Retinal pigment epithelial cell (primary cell): ENCODE results near the genes NDST3 and FABP2.

GRCh38 chr4:113640983-113641559, 120.5 kb downstream of the CAMK2D start:
- RRBS: no CpG with 5 or more reads among the region's 2 CpGs

GRCh38 chr4:113688387-113689106, 73.0 kb downstream of the CAMK2D start:
- RRBS: no CpG with 5 or more reads among the region's 8 CpGs

- RRBS: no CpG with 5 or more reads among the region's 1 CpG
Measured at GRCh38 chr4:114364730-114365123, 233.9 kb upstream of the UGT8 start.

DNA sequence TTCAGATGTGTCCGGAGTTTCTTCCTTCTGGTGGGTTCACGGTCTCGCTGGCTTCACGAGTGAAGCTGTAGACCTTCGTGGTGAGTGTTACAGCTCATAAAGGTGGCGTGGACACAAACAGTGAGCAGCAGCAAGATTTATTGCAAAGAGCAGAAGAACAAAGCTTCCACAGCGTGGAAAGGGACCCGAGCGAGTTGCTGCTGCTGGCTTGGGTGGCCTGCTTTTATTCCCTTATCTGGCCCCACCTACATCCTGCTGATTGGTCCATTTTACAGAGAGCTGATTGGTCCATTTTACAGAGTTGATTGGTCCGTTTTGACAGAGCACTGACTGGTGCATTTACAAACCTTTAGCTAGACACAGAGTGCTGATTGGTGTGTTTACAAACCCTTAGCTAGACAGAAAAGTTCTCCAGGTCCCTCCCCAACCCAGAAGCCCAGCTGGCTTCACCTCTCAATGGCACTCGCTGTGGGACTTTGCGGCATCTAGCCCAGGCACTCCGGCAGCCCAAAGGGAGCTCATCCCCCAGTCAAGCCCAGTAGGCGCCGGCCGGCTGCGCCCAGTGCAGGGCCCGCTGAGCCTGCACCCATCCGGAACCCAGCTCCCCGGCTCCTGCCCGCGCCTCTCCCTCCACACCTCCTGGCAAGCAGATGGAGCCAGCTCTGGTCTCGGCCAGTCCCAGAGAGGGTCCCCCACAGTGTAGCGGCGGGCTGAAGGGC, 117.0 kb upstream of the UGT8 start:
- RRBS: 98% methylated on average over 2 of the region's 25 CpGs

GRCh38 chr4:118034212-118034613, at the start of gene NDST3:
TSS of gene NDST3 (plus strand) at chr4:118034486.
- RRBS: no CpG with 5 or more reads among the region's 10 CpGs

DNA sequence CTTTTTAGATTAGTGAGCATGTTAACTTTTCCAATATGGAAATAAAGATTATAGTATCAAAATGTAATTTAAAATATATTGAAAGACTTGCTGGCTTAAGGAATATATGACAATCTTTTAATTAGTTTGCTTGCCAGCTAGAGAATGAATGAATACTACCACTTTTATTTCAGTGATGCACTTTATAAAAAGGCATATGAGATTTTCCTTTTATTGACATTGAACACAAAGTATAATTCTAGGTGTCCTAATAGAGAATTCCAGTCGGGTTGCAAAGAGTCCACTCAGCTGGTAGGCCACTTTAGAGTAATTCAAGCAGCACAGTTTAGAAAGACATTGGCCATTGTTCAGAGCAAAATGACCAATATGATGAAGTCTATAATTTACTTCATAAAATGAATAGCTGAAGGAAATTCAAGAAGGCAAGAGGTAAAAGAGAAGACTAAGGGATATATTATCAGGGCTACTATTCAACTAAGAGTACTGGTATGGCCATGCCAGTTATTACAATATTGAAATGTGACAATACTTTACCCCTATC, 85.0 kb downstream of the NDST3 start:
- RRBS: no CpG with 5 or more reads among the region's 1 CpG

DNA sequence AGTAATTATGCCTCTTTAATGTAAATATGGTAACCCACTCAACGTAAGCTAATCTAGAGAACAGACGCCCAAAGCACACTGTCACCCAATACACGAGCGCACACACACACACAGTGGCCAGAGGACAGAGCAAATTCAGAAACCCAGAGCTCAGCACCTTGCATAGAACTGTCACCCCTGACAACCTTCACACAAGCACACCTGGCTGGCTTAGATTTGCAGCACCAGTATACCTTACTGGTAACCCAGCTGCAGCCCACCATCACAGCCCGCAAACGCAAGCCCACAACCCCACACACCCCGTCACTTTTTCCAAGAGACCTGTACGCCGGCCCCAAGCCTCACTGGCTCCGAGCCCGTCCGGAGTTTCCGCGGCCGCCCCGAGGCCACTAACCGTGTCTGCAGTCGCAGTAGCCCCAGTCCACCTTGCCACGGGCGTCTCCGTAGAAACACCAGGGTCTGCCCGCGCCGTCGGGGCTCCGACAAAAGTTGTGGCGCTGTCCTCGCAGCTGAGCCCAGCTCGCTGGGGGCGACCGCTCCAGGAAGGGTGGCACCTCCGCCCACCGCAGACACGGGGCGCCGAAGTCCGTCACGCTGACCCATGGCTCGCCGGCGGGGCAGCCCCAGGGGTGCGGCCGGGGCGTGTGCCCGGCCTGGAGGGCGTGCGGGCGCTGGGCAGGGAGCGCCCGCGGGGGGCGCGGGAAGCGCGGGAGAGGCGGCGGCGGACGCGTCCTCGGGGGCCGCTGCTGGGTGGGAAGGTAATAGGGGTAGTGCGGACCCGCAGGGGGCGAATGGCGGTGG, 778 bp downstream of the PRSS12 start:
- RRBS: no CpG with 5 or more reads among the region's 66 CpGs

DNA sequence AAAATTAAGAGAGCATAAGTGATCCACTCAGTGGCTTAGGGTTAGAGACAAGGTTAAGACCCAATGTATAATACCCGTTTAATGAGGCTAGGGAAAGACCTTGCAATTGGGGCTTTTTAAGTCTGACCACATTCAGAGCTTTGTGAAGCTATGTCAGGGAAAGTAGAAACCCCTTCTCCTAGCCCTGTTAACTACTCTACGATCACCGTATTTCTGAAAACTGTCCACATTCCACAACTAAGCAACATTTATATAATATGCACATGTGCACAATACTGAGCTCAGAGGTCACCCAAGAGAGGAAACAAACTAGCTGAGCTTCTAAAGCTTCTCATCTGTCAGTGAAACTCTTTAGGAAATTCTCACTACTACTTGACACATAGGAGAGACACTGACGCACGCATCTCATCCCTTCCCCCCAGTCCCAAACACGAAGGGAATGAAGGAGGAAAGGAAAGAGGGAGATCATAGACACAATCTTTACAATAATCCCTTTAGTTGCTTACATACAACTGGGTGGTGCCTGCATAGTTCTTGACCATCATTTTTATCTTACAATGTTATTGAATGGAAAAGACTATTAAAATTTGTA, 56.2 kb downstream of the METTL14 start:
- RRBS: no CpG with 5 or more reads among the region's 6 CpGs

DNA sequence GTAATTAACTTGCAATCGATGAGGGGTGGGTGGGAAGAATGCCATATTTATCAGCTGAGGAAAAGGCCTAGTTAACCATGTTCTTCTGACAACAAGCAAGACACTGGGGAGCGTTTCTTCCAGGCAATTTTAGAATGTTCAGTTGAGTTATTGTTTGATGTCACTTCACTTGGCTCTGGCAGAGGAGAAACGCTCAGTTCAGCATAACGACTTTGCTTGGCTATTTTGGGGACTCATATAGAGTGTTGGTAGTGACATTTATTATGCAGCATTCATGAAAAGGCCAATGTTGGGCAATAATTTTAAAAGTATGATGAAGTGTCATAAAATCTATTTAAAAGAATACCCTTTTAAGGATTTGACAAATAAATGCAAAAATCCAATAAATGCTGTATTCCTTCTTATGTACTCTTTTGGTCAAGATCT, 688 bp downstream of the SYNPO2 start:
- RRBS: no CpG with 5 or more reads among the region's 4 CpGs

- RRBS: no CpG with 5 or more reads among the region's 4 CpGs
Measured at GRCh38 chr4:118959687-118960055, 71.0 kb downstream of the SYNPO2 start.

DNA sequence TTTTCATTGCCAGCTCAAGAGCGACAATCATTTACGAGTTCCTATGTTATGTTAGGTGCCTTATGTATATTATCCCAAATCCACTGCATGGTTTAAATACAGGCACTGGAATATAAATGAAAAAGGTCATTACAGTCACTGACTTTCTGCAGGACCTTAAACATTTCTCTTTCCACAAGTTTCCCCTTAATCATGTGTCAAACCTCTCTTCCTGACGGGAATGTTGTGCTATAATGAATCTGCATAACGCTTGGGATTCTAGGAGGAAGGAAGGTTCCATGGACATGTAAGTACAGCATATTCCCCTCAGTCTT, 100.6 kb upstream of the MYOZ2 start:
- RRBS: no CpG with 5 or more reads among the region's 4 CpGs

DNA sequence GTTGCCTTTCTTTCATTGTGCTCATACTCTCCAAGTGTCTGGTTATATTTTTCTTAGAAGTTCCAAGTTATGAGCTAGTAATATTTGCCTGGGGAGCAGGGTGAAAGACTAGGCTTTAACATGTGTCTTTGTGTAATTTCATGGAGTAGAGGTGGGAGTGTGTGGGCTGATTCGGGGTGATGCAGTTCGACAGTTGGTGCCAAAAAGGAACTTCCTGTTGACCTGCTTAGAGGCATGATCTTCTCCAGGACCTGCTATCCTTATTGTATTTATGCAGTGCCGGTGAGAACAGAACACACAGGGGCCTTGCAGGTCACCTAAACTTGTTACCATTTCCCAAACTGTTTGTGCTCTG, 21.2 kb downstream of the USP53 start:
- RRBS: no CpG with 5 or more reads among the region's 3 CpGs

DNA sequence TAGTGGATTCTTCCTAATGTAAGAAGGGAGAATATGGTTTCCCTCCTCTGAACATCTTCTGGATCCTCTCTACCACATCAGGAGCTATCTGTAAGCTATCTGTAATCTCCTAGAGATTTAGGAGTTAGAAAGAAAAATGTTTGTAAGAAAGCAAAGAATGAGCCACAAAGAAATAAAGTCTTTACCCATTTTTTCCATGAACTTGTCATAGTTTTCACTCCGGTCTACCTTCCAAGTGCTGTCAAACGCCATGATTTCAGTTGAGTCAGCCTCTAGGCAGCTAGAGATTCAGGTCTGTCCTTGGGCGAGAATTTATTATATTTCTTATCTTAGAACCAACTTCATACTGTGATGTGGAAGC, at the start of gene FABP2:
Gene FABP2 (minus strand): TSS at position 288 of the 361 bp plus-strand sequence.
- RRBS: no CpG with 5 or more reads among the region's 3 CpGs

DNA sequence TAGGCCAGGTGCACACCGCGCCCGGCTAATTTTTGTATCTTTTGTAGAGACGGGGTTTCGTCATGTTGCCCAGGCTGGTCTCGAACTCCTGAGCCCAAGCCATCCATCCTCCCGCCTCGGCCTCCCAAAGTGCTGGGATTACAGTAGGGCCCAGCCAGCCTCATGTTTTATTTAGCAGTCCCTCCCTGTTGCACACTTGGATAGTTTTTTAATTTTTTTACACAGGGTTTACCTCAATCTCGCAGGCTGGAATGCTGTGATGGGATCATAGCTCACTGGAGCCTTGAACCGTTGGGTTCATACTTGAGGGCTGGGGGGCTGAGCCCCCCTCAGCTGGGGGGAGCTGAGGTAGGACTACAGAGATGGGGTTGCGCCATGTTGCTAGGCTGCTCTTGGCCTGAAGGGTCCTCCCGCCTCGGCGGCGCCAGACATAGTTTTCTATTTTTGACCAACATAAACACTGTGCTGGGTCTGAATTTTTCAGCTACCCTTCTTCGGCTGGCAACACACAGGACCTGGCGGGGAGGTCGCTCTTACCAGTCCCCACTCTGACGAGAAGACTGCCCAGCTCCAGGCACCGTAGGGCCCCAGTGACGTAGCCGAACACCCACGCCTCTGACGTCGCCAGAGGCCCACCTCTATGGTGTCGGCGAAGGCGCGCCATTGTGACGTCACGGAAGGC, 132.2 kb upstream of the FABP2 start:
- RRBS: no CpG with 5 or more reads among the region's 31 CpGs

- RRBS: no CpG with 5 or more reads among the region's 2 CpGs
Measured at GRCh38 chr4:119490924-119491354, 137.7 kb downstream of the PDE5A start.

DNA sequence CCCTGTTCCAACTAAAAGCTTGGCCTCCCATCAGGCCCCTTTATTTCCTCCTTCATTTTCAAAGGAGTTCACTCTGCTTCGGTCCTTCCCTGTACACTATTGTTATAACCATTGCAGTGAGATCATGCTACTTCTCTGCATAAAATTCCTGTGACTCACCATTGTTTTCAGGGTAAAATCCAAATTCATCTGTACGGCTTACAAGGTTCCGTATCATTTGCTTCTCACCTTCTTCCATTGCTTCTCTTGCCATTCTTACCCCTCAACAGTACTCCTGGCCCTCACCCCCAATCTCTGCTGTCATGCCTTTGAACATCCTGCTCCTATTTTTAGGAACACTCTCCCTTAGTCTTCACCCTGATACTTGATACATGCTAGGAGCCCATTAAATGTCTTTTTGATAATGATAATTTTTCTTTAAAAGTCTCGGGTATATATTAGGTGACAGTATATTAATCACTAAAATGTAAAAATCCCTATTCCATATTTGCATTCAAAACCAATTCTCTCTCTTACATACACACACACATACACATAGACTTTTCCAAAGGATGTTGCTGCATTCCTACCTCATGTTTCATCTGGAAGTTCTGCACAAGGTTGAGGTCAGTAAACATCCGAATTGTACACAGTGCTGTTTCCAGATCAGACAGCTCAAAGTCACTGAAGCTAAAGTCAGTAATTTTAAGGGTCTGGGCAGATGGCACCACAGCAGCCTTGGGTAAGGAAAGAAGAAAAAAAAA, 103.5 kb downstream of the PDE5A start:
- RRBS: no CpG with 5 or more reads among the region's 5 CpGs

- RRBS: no CpG with 5 or more reads among the region's 30 CpGs
Measured at GRCh38 chr4:120255962-120256855, 189.6 kb upstream of the MAD2L1 start.

DNA sequence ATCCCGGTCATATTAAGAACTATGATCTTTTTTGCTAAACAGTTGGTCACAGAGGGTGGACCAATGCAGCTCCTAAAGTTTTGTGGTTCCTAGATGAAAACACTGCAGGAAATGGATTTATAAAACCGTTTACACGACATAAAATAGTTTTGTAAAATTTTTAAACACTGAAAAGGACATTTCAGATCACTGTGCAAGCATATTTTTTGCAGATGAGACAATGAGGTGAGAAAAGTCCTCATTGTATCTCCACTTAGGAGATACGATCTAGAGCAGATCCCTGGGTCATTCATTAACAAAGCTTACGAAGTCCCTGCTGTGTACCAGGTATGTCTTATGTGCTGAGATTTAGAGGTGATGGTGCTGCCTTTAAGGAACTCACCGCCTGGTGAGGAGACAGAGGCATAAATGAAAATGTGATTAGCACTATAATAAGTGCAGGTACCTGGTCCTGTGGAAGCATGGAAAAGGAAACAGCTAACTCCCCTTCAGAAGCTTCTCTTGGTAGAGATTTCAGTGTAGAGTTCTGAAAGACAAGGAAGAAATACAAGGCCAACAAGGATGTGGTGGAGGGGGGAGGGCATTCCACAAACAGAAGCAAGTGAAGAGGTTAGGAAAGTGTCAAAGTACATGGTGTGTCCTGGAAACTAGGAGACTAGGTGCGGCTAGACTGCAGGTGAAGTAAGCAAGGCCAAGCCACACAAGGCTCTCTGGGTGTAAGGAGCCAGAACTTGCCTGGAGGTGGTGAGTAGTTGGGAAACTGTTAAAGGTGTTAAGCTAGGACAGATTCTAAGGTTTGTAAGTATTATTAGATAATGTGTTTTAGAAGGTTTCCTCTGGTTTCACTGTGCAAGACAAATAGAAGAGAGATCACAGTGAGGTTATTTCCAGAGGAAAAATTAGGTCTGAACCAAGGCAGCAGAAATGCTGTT, 1.5 kb upstream of the NDNF start:
- RRBS: no CpG with 5 or more reads among the region's 7 CpGs